Camera-type eye (tissue), 1 donor: ENCODE results near the gene GINS2.

GRCh38 chr16:85026034-85026602 lies 1.5 kb upstream of the KIAA0513 start:
- RAMPAGE, long total RNA, result no peak

DNA sequence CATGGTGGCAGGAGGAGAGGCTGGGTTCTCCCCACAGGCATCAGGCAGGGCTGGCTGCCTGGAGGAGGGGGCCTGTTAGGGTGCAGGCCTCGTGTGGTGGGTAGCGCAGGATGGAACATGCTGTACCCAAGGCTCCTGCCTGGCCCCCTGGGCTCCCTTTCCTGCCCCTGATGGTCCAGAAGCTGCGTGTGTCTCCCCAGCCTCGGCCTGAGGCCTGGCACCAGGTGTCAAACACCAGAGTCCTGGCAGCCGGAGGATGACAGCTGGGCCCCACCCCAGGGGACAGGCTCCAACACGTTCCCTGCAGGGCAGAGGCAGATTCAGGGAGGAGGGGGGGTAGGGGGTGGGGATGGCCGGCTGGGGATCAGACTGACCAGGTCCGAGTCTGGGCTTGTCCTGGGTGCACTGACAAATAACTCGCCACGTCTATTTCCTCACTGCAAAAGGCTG lies 40.3 kb upstream of the CIBAR2 start:
- RAMPAGE, long total RNA, result no peak

DNA sequence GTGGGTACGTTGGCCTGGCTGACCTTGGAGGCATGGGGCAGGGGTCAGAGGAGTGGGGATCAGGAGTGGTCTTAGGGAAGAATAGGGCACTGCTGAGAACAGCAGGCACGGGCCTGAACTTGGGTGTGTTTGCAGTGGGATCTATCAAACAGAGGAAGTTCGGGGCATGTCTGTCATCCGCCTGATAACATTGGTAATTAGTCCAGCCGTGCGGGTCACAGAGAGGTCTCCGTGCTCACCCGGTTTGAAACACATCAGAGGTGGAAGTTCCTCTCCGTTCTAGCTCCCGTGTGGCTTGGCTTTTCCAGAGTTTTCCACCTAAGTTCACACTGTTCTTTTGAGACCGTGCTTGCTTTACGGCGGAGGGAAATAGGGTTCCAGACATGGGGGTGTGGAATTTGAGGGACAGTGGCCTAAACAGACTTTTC lies 59.7 kb upstream of the CIBAR2 start:
- RAMPAGE, long total RNA, result no peak

- RAMPAGE, long total RNA, result no peak
Observed at GRCh38 chr16:85181055-85182211, 69.2 kb upstream of the CIBAR2 start.

DNA sequence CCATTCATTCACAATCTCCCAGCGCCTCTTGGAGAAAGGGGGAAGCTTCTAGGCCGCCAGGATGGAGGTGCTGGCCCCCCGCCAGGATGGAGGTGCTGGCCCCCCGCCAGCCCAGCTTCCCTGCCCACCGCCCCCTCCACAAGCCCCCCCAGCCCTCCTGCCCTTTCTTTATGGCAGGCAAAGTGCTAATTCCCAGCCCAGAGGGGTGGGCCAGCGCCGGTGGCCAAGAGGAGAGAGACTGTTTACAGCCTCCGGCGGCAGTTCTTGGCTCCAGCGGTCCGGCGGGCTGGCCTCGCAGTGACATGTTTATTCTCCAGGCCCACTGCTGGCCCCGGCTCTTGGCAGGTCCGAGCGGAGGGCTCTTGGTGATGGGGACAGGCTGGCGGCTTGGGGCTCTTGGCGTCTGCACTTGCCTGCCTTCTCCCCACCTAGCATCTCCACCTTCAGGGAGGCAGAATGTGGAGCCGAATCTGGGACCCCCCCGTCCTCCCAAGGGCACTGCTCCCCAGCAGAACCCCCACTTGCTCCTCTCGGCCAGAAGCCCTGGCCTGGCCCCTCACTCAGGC lies 94.5 kb upstream of the CIBAR2 start:
- RAMPAGE, long total RNA, result no peak

GRCh38 chr16:85355248-85355752 lies 243.0 kb upstream of the CIBAR2 start:
- RAMPAGE, long total RNA, result no peak

DNA sequence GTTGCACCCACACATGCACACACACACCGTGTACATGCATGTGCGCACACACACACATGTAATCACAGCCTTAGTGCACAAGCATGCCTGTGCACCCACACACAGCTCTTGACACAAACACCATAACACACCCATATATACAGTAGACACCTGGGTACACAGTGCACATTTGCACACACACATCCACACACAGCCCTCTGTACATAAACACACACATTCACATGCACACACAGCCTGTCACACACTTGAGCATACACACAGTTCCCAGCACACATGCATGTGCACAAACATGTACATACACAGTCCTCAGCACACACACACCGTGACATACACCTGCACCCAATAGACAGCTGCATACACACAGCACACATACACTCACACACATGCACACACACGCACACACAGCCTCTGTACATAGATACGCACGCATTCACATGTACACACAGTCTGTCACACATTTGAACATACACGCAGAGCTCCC lies 230.1 kb upstream of the GSE1 start:
- RAMPAGE, long total RNA, result start-site peak on the plus strand centred at position 192 of the sequence, 169 bp wide, 16 reads

GRCh38 chr16:85390506-85391310 lies 222.4 kb upstream of the GSE1 start:
- RAMPAGE, long total RNA, result no peak

DNA sequence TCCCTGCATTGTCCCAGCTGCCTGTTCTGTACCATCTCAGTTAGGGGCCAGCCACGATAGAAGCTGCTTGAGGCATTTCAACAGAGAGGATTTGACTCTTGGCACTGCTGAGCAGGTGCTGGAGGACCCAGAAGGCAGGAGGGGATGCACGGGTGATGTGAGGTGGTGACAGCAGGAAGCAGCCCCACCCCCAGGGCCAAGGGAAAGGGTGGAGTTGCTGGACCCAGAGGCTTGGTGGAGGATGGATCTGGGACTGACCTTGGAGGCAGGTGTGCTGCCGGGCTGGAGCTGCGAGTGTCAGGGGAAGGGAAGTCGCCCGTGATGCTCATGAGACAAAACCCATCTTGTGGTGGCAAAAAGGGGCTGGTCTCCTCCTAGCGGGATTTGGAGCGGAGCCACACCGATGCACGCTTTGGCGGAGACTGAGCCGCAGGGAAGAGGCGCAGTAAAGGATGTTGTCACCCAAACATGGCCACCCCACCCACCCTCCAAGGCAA lies 187.9 kb upstream of the GSE1 start:
- RAMPAGE, long total RNA, result no peak

DNA sequence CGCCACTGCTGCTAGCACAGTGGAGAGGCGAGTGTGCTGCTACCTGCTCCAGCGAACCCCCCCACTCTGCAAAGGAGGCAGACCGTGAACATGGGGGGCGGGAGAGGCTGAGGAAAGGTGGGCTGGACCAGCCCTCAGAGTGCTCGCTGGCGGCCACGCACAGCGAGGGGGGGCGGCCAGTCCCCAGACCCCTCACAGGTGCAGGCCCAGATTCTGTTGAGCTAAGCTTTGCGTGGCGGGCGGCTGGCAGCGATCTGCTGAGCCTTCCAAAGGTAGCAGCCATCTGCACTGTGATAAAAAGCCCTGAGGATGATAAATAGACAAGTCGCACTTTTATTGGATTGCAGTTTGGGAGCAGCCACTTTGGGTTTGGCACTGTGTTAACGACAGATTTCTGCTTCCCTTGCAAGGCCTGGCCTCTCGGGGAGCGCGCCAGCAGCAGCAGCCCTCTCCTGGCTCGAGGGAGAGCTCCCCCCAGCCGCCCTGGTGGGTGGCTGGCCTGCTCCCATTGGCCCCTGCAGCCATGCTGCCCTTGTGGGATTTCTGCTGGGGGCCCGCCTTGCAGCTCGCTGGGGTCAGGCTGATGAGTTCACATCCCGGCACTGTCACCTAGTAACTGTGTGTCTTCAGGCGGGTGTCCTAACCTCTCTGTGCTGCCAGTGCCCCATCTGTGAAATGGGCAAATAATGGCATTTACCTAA lies 167.7 kb upstream of the GSE1 start:
- RAMPAGE, long total RNA, result no peak

GRCh38 chr16:85448297-85449667 lies 164.3 kb upstream of the GSE1 start:
- RAMPAGE, long total RNA, result no peak

DNA sequence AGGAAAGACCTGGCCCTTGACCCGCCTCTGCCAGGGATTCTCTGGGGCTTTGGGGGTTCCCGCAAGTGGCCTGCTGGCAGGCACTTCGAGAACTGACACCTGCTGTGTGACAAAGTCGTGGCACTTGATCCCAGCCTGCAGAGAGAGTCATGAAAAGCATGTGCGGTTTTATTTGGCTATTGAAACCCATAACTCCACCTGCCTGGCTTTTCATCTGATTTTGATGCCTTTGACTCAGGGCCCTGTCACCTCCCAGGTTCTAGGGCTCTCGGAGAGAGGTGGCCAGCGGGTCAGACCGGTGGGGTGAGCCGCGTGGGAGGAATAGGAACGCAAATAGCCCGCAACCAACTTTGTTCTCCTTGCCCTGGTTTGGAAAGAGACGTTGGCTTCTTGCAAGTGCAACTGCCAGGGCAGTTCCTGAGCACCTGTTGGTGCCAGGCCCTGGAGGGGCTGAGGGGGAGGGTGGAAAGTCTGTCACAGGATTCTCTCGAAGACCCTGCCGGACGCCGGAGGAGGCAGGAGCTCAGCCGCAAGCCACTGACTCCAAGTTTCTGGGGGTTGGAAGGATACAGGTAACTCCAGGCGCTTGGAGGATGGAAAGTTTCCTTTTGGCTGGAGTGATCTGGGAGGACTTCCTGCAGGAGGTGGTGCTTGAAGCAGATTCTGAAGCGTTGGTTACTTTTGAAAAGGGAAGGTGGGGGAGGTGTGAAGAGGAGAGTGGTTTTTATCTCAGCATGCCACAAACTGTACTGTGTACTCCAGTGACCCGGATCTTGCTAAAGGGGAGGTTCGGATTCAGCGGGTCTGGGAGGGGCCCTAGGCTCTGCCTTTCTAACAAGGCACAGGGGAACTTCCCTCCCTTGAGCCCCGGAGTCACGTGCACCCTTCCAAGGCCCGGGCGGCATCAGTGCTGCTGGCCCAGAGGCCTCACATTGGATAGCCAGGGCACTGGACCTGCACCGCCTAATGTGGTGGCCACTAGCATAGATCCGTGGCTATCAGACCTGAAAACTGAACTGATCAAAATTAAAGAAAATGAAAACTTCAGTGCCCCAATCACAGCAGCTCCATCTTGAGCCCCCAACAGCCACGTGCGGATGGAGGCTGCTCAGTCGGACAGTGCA lies 42.4 kb upstream of the GSE1 start:
- RAMPAGE, long total RNA, result no peak

- RAMPAGE, long total RNA, result no peak
Observed at GRCh38 chr16:85573878-85574769, 39.0 kb upstream of the GSE1 start.

GRCh38 chr16:85589598-85590032 lies 23.5 kb upstream of the GSE1 start:
- RAMPAGE, long total RNA, result no peak

- RAMPAGE, long total RNA, result no peak
Observed at GRCh38 chr16:85615733-85616549, 2.8 kb downstream of the GSE1 start.

DNA sequence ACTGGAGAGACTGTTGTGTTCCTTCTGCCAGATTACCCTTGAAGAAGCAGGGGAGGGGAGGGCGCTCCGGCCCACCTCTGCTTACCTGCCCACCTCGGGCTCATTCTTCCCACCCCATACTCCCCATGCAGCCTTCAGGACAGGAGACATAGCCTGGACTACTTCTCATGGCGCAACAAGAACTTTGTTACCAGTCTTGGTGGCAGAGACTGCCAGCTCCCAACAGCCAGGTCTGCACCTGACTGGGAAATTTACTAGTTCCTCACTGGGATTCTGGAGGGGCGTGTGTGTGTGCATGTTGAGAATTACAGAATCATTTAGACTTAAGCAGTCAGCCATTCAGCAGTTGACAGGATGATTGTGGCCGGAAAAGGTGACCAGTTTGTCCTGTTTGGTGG lies 8.6 kb downstream of the GSE1 start:
- RAMPAGE, long total RNA, result no peak

GRCh38 chr16:85655835-85656708 lies 32.7 kb downstream of the GINS2 start:
- RAMPAGE, long total RNA, result no peak

DNA sequence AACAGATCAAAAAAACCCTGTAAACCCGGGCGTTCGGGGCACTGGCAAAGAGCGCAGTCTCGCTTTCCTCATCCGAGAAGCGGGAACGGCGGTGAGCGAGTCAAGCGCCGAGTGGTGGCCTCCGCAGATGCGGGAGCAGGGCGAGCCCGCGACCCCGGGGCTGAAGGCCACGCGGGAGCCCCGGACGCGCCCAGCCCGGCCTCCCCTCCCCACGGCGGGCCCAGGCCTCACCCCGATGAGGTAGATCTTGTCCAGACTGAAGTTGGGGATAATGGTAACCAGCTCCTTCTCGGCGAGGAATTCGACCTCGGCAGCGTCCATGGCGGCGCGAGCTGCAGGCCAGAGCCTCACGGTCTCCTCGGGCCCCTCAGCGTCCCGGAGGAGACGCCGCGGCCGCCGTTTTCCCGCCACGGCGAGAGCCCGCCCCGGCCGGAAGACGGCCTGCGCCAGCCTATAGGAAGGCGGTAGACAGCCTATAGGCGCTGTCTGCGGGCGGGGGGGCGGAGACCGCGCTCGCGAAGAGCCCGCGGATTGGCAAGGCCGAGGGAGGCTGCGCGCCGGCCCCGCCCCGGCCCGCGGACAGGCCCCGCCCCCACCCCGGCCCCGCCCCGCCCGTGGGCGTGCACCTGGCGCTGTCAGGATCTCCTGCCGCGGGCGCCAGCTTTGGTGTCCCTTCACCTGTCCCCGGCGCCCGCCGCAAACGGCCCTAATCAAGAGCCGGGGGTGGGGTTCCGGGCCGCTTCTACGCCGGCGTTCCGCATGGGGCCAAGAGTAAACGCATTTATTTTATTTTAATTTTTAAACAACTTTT lies at the start of gene GINS2:
Gene GINS2 (minus strand): TSS at position 377 of the 811 bp plus-strand sequence.
- RAMPAGE, long total RNA, result no peak

- RAMPAGE, long total RNA, result no peak
Observed at GRCh38 chr16:85690425-85691006, 1.8 kb upstream of the GINS2 start.

GRCh38 chr16:85720175-85720688 lies 30.7 kb downstream of the C16orf74 start:
- RAMPAGE, long total RNA, result no peak